ENCODE measurements around a stretch of chr16.

DNA sequence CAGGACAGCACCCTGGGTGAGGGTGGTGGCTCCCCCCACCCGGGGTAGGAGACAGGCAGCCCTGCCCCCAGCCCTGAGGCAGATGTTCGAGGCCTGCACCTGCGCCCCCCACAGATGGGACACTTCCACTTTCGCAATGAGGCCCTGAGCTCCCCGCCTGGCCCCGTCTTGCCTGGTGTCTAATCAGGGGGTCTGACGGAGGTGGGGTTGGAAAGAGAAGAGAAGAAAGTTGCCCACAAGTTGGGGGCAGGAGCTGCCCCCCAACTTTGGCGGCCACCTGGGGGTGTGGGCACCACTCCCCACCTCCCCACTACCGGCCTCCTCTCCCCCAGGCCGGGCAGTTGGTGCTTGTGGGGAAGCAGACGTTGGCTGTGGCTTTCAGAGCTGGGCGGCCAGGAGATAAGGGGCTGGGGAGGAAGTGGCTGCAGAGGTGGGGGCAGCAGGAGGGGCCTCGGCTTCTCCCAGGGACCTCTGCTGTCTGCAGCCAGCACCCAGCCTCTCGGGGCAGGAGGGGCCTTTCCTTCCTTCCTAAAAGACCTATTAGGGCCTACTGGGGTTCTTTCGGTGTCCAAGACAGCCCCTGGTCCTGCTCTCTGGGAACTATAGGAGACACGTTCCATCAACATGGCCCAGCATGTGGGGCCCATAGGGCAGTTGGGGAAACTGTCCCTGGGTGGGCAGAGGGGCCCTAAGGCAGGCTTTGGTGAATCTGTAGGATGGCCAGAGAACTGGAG, 1.9 kb upstream of the CBFA2T3 start:
- RRBS = no CpG with 5 or more reads among the region's 16 CpGs

GRCh38 chr16:89065508-89065960, 28.1 kb upstream of the ACSF3 start:
- RRBS = no CpG with 5 or more reads among the region's 14 CpGs

DNA sequence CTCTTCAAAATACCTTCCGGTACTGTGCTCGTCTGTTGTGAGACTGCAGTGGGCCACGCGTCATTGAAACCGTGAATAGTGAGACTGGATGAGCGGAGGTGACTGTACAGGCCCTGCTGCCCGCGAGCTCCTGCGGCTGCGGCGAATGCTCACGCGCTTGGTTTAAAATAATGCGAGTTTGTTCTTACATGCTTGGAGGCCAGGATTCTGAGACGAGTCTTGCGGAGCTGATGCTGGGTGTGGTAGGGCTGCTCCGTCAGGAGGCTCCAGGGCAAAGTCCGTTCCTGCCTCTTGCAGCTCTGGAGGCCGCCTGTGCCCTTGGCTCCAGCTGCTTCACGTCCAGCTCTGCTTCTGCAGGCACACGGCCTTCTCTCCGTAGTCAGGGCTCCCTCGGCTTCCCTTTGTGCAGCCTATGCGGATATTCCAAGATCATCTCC, 9.5 kb downstream of the ACSF3 start:
- RRBS = no CpG with 5 or more reads among the region's 24 CpGs

DNA sequence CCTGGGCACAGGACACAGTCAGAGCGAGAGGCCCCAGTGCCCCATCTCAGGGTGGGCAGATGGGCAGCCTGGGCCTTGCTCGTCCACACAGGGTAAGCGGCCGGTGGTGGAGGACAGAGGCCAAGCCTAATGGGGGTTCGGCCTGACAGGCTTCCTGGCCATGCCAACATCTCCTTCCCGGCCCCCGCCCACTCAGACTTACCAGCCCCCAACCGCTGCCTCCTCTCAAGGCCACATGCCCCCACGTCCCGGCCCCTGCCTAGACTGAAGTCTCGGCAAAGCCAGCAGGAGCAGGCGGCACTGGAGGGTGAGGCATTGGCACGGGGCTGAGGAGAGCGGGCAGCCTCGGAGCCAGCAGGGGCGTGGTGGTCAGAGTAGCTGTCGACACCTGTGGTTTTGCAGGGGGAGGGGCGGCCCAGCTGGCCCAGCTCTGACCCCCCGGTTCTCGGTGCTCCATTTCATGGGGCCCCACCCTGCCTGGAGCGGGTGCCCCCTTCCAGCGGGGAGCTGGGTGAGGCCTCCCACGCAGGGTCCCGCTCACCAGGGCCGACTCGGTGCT, 4.5 kb downstream of the CDH15 start:
- RRBS = 46% methylated on average over 5 of the region's 26 CpGs

DNA sequence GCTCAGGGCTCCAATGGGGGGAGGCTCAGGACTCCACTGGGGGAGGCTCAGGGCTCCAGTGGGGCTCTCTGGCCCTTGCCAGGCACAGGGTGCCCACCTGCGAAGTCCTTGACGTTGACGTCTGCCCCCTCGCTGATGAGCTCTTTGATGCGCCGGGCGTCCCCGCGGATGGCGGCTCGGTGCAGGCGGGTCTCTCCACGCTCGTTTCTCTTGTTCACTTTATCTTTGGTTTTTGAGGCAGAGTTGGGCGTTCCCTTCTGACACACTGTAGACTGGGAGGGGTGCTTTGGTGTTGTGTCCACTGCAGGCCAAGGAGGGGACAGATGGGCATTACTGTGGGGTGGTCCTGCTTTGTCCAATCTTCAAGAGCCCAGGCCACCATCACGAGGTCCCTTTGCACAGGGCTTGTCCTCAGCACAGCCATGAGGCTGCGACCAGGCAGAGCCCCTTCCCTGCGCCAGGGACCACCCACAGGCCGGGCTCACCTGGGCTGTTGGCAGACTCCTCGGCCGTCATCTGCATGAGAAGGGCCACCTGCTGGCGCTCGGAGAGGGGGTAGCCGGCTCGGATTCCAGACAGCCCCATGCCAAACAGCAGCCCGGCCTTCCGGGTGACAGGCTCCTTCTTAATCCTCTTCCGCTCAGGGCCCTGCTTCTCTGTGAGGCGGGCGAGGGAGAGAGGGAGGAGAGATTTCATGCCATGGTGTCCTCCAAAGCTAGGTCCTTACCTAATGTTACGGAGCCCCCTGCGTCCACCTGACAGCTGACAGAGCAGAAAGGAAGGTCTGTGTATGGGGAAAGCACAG, 73.2 kb downstream of the ZNF778 start:
- RRBS = 50% methylated on average over 8 of the region's 32 CpGs

GRCh38 chr16:89319561-89320692, 102.4 kb downstream of the ZNF778 start:
- RRBS = no CpG with 5 or more reads among the region's 37 CpGs

GRCh38 chr16:89320693-89321771, 103.5 kb downstream of the ZNF778 start:
- RRBS = no CpG with 5 or more reads among the region's 37 CpGs

DNA sequence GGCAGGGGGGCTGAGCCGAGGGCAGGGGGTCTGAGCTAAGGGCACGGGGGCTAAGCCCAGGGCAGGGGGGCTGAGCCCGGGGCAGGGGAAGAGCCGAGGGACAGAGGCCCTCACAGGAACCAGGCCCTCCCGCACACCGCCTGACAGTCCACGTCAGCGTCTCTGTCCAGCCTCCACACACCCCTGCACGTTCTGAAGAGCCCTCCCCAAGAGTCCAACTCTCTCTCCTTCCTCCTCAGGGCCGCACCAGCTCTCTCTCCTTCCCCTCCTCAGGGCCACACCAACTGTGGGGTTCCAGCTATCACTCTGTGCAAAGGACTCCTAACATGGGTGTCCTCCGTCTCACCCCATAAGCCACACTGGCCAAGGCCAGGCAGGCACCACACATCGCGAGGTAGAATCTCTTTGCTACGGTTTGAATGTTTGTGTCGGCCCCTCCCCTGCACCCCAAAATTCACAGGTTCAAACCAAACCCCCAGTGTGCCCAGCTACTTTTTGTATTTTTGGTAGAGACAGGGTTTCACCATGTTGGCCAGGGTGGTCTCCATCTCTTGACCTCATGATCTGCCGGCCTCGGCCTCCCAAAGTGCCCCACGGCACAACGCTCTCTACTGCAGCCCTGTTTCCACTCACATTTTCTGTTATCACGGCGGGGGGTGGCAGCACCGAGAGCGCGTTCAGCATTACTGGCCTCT, 106.2 kb downstream of the ZNF778 start:
- RRBS = no CpG with 5 or more reads among the region's 24 CpGs

DNA sequence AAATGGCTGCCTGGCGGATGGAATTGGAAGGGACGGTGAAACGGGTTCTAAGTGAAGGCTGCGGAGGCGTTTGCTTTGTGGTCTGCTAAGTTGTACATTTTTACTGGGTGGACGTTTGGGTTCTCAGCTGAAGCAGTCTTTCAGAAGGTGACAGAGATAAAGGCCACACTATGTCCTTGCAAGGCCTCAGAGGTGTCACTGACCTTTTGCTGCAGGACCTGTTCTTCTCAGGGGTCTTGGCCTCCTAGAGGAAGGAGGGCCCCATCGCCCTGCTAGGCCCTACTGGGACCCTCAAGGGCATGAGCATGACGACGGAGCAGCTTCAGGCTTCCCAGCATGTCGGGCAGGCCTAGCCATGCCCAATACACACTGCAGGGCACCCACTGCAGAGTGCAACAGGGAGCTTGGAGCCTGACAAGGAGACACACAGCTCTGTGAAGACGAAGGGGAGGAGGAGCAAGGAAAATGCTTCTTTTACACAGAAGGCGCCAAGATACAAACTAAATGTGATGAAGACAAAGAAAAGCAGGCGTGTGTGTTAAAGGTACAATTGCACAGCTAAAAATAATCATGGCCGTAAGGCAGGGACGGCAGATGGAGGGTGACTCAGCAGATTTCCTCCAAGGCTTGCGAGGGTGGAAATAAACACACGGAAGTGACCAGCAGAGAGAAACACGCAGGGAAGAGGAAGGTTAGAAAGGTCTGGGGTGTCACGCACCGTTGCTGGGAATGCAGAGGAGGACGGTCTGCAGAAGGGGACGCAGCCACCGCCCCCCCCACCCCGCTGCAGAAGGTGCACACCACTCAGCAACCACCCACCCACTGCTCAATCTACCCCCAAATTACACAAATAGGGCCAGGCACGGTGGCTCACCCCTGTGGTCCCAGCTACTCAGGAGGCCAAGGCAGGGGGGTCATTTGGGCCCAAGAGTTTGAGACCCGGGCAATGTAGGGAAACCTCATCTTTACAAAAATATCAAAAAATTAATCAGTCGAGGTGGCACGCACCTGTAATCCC, 108.4 kb downstream of the ZNF778 start:
- RRBS = no CpG with 5 or more reads among the region's 28 CpGs

- RRBS = no CpG with 5 or more reads among the region's 8 CpGs
Measured at GRCh38 chr16:89345347-89345649, 127.8 kb downstream of the ZNF778 start.

GRCh38 chr16:89385495-89385901, 104.9 kb downstream of the ANKRD11 start:
- RRBS = 92% methylated on average over 6 of the region's 18 CpGs

GRCh38 chr16:89385902-89386715, 104.3 kb downstream of the ANKRD11 start:
- RRBS = 93% methylated on average over 3 of the region's 23 CpGs

GRCh38 chr16:89400912-89401151, 89.5 kb downstream of the ANKRD11 start:
- RRBS = no CpG with 5 or more reads among the region's 7 CpGs

- RRBS = no CpG with 5 or more reads among the region's 32 CpGs
Measured at GRCh38 chr16:89422301-89423613, 67.6 kb downstream of the ANKRD11 start.

DNA sequence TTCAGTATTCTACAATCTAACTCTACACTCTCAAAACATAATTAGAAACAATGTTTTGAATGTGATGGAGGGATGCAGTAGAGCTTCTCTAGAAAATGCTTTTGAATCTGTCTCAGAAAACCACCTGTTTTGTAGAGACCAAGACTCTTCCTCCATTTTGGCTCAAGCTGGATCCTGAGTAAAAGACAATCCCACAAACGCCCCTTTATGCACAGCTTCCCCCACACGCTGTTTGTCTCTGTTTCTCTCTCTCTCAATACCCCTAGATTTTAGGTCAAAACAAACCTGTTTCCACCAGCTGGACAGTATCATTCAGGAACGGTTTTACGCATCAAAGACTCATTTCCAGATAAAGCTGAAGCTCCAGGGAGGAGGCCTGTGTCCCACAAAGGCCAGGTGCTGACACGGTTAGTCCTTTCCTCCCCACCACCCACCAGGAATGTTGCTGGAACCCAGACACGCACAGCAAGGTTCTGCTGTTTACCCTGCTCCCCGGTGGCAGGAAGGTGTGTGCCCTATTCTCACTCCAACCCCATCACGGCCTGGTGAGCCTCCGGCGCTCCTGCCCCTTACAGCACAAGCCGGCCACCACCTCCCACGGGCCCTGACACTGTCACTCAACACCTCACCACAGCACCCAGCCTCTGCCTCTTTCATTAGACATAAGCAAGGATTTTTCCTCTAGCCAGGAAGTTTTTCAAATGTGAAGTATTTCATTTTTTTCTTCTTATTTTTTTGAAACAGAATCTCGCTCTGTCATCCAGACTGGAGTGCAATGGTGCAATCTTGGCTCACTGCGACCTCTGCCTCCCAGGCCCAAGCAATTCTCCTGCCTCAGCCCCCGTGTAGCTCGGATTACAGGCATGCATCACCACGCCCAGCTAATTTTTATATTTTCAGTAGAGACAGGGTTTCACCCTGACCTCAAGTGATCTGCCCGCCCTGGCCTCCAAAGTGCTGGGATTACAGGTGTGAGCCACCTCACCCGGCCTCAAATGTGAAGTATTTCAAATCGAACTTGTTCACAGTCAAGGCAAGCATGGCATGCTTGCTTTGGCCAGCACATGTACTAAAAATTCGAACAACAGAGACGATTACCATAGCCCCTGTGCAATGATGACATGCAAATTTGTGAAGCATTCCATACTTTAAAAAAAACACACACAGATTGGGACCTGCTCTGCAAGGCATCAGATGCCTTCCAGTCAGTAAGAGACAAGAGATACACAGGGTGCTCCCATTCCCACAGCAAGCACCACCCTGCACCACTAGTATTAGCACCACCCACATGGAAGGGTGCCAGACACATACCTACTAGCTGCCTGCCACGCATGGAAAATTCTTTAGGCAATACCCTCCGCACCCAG, 47.6 kb downstream of the ANKRD11 start:
- RRBS = 13% methylated on average over 3 of the region's 24 CpGs

DNA sequence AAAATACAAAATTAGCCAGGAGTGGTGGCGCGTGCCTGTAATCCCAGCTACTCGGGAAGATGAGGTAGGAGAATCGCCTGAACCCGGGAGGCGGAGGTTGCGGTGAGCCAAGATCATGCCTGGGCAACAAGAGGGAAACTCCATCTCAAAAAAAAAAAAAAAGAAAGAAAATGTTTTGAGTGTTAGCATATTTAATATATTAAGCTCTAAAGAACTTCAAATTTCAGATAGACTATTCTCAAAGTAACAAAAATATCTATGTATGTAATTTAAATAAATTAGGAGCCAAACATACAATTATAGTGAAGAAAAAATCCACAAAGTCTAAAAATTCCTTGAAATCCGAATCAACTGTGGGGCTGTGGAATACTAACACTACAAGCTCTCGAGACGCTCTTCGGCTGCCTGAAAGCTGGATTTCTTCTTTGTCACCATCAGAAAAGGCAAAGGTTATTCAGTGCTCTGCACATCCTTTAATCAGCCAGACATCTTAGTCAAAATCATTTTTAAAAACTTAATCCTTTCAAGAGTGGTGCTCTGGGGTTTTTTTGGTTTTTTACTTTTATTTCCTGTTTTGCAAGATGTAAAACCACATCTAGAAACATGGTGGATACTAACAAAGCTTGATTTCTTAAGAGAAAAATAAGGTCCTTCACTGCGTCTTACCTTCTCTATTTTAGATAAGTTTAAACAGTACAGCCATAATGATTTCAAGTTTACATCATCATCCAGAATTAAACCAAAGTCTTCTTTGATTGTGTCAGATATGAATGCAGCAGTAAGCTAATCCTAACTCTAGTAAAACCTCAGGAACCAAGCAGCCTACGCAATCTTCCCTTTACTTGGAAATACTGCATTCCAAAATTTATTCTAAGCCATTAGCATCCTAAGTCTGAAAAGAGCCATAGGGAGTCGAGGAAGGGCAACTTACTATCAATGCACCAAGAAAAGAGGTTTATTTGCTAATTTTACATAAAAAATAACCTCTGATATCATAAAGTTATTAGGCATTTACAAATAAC, 6.4 kb downstream of the ANKRD11 start:
- RRBS = no CpG with 5 or more reads among the region's 14 CpGs

DNA sequence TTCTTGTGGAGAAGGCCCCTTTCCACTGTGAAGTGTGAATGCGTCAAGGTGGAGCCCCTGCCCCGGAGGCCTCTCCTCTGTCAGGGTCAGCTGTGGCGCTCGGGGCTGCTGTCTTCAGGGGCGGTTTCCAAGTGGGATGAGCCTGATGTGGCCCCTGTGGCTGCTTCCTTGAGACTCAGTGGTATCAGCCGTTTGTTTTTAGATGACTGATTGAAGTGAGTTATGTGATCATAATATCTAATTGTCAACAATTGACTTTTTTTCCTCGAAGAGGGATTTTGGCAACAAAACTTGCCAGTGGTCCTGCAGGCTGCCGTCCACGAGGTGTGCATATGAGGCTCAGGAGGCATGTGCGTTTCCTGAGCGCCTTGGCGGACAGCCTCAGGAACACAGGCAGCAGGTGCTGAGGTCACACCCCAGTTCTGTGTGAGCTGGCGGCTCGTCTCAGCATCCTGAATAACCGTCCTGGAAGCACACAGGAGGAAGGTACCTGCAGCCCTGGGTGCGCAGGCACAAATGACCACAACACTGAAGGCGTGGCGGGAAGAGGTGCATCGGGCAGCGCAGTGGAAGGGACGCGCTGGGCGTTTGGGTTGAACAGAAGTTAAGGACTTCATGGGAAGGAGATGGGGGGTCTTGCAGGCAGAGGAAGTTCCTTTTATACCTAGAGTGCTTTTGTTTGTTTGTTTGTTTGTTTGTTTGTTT, 11.7 kb downstream of the SPG7 start:
- RRBS = 98% methylated on average over 2 of the region's 23 CpGs

- RRBS = no CpG with 5 or more reads among the region's 17 CpGs
Measured at GRCh38 chr16:89593704-89594391, 18.3 kb downstream of the CPNE7 start.

DNA sequence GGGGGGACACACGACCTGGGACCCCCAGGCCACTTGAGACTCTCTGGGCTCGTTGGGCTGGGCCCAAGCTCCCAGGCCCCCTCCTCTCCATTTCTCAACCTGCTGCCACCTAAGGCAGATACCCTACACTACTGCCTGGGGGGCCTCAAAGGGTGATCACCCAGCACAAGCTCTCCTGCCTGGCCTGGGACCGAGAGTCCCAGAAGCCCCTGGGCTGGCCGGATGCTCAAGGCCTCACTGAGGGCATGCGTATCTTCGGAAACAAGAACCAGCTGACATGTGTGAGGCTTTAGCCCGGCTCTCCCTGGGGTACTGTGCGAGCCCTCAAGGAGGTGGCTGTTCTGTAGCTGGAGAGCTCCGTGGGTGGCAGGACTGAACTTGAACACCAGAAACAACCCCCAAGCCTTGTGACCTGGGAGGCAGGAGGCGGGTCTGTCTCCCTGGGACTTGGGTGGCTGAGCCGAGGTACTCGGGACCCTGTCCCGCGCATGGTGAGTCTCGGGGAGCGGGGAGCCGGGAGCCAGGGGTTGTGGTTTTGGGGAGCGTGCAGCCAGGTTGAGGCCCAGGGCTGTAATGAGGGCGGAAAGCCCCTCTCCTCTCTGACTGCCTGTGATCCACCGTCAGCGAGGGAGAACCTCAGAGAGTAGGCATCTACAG, 7.0 kb downstream of the DPEP1 start:
- RRBS = 38% methylated on average over 3 of the region's 21 CpGs

DNA sequence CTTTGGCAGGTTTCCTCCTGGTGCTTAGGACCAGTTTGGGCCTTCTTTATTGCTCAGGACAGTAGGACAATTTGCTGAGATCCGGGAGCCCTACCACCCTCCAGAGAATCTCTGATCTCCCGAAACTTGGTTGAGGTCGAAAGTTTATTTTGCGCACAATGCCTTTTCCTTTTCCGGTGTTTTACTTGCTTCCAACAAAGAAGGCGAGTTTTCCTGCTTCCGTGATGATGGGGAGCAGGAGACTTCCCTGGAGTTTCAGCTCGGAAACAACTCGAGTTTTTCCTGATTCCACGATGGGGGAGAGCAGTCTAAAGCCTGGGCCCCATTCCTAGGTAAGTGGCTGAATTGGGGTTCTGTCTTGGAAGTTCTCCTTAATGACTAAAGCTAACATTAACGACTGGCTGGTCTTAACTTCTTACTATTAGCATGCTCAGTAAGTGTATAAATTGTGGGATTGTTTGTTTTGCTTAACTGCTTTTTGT, 13.9 kb upstream of the CDK10 start:
- RRBS = 94% methylated on average over 3 of the region's 11 CpGs